ENCODE results near the gene SINHCAF.

GRCh38 chr12:31319558-31320571 is 6.1 kb downstream of the SINHCAF start:
- RRBS: no CpG with 5 or more reads among the region's 5 CpGs

DNA sequence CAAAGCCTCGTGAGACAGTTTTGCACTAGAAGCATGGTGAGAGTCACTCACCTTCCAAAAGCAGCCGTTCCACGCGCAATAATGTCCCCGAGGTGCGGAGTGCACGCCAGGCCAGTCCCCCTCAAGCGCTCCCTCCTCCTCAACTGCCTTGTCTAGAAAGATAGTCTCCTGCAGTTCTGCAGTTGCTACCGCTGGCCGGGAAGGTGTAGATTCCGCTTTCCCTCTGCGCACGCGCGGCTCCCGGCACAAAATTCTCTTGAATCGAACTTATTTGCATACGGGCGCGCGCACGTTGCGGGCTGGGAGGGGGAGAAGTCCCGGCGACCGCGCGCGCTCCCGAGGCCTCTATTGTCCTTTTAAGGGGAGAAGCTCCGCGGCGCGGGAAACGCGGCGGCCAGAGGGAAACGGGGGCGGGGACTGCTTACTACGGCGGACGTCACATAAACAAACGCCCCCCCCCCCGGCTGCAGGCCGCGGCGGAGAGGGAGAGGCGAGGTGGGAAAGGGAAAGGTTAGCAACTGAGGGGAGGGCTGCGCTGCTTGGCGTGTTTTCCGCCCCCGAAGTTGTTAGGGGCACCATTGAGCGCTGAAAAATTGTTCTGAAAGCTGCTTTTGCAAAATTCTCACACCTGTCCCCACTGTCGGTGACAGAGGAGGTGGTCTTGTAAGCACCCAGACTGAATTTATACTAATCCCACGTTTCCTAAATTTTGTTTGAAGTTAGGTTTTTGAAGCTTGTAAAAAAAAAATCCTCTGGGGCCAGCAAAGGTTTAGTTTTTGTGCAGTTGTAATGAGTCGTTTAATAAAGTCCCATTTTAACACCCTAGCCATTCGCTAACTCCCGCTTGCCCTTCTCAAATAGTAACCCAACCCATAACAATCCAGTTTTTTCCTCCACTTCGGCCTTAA is at the start of gene SINHCAF:
TSS of gene SINHCAF (minus strand) at position 178 of the 908 bp plus-strand sequence.
- RRBS: under 1% methylated on average over 13 of the region's 59 CpGs

GRCh38 chr12:31362791-31363516 is 37.0 kb upstream of the SINHCAF start:
- RRBS: no CpG with 5 or more reads among the region's 6 CpGs

- RRBS: no CpG with 5 or more reads among the region's 1 CpG
These were observed 65.6 kb downstream of the DENND5B start for GRCh38 chr12:31525394-31525713.

DNA sequence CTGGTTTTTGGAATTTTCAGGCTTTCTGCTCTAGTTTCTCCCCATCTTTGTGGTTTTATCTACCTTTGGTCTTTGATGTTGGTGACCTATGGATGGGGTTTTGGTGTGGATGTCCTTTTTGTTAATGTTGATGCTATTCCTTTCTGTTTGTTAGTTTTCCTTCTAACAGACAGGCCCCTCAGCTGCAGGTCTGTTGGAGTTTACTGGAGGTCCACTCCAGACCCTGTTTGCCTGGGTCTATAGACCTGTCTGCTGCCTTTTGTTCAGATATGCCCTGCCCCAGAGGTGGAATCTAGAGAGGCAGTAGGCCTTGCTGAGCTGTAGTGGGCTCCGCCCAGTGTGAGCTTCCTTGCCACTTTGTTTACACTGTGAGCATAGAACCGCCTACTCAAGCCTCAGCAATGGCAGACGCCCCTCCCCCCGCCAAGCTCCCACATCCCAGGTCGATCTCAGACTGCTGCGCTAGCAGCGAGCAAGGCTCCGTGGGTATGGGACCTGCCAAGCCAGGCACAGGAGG is 10.3 kb downstream of the AMN1 start:
- RRBS: no CpG with 5 or more reads among the region's 8 CpGs

- RRBS: no CpG with 5 or more reads among the region's 9 CpGs
These were observed 61.3 kb upstream of the RESF1 start for GRCh38 chr12:31897784-31898445.

DNA sequence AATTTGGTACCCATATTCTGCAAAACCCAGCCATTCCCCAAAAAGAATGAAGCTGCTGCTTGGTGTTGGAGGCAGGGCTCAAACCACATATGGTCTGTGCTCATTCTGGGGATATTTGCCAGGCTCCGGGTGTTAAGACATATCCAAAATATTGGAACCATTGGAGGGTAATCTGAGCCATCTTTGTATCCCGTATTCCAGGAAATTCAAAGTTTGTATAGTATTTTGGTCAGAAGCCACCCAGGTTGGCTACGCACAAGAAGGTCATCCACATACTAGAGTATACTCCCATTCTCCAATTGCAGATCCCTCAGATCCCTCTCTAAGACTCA is 18.8 kb upstream of the RESF1 start:
- RRBS: no CpG with 5 or more reads among the region's 3 CpGs

DNA sequence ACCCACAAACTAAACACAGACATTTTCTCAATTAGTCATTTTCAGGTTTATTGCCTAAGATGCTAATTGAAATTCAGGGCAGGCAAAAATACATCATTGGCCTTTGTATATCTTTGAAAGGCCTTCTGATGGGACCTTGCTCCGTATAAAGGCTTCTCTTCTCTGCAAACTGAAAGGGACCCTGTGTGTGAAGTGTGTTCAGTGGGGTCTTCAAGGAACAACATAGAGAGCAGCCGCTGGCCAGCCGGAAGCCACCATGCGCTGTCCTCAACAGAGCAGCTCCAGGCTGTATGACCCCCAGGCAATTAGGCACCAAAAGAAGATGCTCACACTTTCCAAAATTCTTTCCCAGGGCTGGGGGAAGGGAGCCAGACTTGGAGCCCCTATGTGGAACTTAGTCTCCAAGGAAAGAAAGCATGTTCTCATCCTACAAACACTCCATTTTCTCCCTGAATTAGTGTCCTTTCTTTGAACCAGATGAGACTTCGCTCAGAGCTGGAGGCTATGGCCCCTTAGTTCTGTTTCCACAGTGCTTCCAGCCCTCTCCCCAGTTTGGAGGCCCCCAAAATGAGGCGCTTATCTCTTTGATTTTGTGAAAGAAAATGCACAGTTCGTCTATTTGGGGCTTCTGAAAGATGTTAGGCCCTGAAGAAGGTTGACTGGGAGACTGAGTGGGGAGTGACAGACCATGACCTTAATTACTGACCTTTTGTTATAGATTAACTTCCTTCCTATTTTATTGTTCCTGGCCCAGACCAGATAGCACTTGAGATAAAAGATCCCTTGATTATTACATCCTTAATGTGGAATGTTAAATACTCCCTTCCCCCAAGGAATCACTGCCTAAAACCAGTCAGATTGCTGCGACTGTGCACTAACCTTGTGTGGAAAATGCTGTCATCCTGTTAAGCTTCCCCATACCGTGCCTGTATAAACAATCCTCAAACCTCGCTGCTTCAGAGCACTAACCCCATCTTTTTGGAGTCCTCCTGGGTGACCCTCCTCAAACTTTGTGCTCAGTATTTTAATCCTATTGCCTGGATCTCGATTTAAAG is 128.3 kb upstream of the FGD4 start:
- RRBS: no CpG with 5 or more reads among the region's 11 CpGs

- RRBS: no CpG with 5 or more reads among the region's 14 CpGs
These were observed 663 bp upstream of the FGD4 start for GRCh38 chr12:32398657-32399133.

DNA sequence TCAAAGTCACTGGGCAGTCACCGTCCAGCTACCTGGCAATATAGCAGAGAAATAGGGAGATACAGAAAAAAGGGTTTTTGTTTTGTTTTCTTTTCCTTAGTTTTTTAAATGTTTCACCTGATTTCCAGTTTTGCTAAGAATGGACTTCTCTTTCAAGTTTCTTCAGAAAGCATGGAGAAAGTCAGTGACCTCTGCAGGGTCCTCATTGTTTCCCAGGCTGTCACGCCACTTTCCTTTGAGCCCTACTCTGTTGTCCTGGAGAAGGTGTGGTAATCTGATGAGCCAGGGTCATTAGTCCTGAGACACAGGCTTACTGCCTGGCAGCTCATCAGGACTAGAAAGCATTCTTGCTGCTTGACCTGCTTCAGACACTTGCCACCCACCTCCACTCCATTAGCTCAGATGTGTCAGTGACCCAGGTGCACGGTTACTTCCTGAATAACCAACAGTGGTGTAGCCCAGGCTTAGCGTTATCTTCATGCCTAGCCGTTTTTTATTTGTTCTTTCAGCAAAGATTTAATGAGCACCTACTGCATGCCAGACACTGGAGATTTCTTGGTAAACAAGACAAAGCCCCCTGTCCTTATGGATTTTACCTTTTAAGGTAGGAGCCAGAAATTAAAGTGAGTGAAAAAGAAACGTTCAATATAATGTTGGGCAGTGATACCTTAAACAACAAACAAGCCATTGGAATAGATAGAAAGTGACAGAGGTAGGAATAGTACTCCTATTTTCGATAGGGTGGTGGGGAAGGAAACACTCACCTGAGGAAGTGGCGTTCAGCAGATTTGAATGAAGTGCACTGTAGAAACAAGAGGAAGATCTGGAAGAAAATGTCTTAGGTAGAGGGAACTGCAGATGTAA is 94.0 kb downstream of the FGD4 start:
- RRBS: no CpG with 5 or more reads among the region's 8 CpGs

DNA sequence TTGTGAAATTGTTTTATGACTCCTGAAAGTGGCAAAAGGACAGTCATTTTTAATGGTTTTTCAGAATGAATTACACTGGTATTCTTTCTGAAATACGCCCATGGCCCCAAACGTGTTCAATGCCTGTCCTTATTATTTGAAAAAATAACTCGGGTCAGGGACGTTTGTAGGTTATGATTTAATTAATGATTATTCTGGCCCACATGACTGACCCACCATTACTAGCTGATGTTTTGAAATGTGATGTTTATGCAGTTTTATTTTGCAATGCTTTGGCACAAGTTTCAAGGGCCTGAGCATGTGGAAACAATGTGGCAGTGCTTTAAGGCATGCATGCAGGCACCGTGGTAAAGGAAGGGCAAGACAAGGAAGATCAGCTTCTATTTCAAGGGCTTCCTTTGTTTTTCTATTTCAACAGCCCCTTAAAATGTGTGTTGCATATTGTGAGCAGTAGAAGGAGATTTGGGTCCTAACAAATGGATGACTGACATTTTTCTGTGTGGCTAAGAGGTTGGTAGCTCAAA is 103.3 kb downstream of the FGD4 start:
- RRBS: no CpG with 5 or more reads among the region's 5 CpGs

DNA sequence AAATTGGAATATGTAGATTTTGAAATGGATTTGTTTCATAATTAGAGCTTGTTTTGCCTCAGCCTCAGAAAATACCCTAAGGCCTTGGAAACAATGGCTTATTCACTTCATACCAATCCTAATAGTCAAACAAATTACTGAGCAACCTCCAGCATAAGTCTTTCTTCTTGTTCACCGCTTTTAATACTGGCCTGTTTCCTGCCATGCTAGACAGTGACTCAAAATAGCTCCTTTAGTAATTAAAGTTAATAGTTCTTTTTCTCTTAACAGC is 110.9 kb upstream of the DNM1L start:
- RRBS: no CpG with 5 or more reads among the region's 1 CpG

DNA sequence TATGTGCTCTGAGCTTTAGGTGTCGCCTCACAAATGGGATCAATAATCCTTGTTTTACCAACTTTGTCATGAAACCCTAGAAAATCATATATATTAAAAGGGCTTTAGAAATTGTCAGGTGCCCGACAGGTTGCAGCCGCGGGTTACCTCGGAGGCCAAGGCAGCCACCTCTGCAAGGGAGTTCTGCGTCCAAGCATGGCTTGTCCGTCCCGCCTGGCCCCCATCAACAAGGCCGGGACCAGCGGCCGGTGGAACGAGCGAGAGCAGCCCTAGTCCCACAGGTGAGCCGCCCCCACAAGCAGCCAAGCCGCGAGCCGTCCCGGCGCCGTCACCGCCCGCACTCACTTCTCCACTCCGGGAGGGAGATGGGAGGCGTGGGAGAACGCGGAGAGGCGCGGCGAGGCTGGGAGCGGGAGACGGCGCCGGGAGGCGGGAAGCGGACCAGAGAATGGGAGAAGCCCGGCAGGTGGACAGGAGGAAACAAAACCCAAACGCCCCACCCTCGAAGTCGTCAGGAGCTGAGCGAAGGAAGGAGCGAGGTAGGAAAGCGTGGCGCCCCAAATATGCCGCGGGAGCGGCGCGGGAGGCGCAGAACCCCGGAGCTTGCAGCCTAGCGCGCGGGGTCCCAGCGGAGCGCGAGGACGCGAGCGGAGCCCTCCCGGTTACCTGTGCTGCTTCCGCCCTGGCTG is 769 bp downstream of the SYT10 start:
- RRBS: 8% methylated on average over 31 of the region's 61 CpGs

DNA sequence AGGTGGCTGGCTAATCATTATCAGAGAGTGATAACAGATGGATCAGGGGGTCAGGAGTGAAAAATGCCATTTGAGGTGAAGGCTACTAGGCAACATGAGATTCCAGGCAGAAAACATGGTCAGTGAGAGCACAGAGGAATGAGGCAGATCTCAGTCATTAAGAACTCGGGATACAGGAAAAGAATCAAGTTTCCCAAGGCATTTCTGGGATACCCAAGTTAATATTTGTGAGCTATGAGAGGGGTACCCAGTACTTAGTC is 77.1 kb upstream of the ALG10 start:
- RRBS: no CpG with 5 or more reads among the region's 1 CpG

GRCh38 chr12:34205642-34205896 is 183.3 kb downstream of the ALG10 start:
- RRBS: 61% methylated on average over 3 of the region's 6 CpGs

DNA sequence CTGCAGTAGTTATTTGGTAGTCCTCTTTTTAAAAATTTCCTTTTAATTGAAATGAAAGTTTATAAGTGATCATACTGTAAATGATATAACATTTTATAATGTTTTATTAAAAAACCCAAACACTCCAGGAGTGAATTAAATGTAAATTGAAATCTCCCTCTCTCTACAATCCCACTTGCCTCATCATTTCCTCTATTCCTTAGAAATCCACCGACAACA is 847.7 kb upstream of the ALG10B start:
- RRBS: no CpG with 5 or more reads among the region's 1 CpG

DNA sequence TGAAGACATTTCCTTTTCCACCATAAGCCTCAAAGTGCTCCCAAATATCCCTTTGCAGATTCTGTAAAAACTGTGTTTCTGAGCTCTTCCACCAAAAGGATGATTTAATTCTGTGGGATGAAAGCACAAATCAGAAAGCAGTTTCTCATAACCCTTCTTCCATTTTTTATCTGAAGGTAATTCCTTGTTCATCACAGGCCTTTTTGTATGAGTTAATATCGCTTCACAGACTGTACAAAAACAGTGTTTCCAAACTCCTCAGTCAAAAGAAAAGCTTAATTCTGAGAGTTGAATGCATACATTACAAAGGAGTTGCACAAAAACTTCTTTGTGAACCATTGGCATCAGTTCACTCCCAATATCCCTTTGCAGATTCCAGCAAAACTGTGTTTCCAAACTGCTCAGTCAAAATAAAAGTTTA is 408.7 kb upstream of the ALG10B start:
- RRBS: no CpG with 5 or more reads among the region's 1 CpG

- RRBS: 54% methylated on average over 4 of the region's 11 CpGs
These were observed 68.4 kb downstream of the ALG10B start for GRCh38 chr12:38384780-38385610.

DNA sequence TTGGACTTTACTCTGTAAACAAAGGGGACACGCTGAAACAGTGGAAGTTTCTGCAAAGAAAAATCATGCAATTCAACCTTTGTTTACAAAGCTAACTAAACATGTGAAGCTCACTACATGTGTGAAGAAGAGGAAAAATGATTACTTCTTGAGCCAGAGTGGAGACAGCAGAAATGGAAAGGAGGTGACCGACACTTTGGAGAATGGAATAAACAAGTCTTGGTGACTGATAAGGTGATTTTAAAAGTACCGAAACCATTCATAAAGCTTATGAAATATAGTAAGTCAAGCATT is 13.1 kb downstream of the CPNE8 start:
- RRBS: no CpG with 5 or more reads among the region's 3 CpGs

DNA sequence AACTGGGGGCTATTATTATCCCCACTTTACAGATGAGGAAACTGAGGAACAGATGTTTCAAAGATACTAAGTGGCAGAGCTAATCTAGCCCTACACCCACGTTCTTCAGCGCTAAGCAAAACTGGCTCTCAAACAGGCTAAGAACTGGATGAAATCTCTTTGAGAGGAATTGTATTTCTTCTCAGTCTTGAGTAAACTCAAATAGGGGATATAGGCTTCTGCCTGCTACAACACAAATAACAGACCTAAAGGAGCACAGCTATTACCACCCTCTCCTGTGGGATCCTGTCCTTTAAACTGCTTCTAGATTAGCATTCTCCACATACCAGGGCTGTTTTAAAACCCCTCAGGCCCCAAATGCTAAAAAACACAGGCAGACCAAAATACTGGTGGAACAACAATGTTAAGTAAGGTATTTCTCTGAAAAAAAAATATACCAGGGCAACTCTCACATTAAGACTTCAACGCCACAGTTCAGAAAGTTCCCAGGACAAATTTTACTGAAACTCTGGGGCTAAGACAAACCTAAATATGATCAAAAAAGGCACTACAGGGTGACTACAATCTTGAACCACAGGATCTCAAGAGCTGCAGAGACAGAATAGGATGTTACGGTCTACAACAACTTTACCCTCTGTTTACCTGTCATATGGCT is 7.4 kb downstream of the CPNE8 start:
- RRBS: no CpG with 5 or more reads among the region's 4 CpGs